Umbilical cord (tissue), 2 donors: ENCODE results near the genes LDHAL6A and SPTY2D1.

DNA sequence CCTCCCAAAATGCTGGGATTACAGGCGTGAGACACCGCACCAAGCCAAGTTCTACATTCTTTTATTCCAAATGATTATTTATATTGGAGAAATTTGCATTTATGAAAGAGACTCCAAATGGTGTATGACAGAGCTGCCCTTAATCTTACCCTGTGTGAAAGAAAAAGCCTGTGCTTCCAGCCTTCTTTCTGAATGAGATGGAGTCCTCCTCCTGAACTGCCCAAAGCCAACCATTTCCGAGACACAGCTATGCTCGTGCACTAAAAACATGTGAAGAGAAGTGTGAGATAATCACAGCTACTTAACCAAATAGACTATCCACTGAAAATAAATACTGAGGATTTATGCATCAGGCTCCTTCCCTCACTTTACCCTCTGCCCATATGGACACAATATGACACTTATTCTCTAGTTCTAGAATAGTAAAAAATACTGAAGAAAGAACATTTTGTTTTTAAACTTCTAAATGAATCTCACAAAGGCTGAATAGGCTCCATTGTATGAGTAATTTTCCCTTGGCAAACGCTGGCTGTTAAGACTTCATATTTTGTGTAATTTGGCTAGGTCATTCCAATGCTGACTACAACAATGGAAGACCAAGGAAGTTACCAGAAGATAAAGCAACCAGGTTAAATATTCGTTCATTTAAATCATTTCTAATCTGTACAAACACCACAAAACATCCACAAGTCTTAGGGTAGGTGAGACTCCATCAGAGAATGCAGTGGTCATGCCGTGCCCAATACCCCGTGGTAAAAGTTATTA is 10.0 kb downstream of the HPS5 start:
- RAMPAGE, long total RNA, result no peak

- RAMPAGE, long total RNA, result no peak
Observed at GRCh38 chr11:18321626-18321896, 379 bp downstream of the HPS5 start.

DNA sequence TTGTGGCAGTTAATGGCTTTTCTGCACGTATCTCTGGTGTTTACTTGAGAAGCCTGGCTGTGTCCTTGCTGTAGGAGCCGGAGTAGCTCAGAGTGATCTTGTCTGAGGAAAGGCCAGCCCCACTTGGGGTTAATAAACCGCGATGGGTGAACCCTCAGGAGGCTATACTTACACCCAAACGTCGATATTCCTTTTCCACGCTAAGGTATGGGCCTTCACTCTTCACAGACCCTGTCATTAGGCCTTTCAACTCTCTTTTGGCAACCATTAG is 2.0 kb downstream of the LDHA start:
- RAMPAGE, long total RNA, result no peak

GRCh38 chr11:18408439-18409248 is 3.5 kb upstream of the LDHC start:
- RAMPAGE, long total RNA, result no peak

DNA sequence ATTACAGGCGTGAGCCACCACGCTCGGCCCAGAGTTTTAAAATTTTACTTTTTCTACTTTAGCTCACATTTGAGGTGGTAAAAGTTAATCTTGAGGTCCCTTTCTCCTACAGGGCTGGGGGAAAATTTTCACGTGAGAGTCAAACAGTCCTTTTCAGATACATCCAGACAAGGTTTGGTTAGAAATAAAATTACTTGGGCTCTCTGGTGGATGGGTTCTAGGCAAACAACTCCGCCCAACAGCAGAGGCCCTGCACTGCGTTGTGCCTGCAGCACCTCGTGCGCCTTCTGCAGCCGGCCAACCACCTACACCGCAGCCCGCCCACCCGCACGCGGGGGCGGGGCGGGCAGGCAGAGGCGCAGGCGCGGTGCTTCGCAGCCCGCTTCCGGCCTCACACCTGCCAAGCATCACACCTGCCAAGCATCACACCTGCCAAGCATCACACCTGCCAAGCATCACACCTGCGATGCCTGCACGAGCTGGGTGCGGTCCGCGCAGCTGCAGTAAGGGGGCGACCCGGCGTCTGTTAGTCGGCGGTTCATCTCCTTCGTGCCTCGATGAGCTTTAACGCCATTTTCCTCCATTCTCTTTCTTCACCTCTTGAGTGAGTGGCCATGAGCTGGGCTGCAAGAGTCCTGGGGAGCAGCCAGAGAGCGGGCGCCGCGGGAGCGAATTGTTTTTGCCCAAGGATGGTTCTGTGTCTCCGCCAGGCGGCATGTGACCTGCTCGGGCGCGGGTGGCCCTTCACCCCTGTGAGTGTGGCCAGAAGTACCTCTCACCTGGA is at the start of gene LDHAL6A:
TSS of gene LDHAL6A (plus strand) at position 382 of the 784 bp plus-strand sequence.
- RAMPAGE, long total RNA, result no peak

DNA sequence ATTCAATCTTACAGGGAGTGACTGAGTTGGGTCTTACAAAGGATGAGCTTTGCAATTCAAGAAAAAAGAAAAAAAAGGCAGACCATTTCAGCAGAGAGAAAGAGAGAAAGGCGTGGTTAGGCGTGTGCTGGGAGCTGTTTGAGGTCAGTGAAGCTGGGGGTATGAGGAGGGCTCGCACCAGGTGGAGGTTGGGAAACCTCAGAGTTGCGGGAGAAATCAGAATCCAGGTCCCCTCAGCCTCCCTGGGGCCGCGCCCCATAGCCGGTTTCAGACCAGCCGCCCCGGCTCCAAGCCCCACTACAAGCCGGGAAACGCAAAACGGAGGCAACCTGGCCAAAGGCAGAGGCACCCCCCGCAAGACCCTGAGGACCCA is 333 bp downstream of the UEVLD start:
- RAMPAGE, long total RNA, result no peak

GRCh38 chr11:18633823-18634654 is at the start of gene SPTY2D1:
TSS of gene SPTY2D1 (minus strand) at chr11:18634342.
- RAMPAGE, long total RNA, result no peak

DNA sequence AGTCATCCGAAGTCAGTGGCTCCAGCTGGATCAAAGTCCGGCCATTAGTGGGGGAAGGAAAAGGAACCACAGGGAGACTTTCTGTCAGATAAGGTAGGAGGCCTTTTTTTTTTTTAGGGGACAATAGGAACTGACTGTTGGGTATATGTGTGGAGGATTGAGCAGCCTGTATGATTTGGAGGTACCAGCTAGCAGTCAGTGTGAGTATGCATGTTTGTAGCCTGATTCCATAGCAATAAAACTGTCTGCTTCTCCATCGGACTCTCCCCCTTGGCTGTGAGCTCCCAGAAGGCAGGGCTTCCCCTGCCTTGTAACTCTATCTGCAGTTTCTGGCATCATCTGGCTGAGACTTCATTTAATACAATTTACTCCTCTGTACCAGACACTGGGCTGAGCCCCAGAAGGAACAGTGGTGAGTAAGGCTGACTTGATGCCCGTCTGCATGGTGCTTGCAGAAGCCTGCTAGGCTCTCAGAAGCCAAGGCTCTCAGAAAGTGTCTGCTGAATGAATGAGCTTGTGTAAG is 5.7 kb downstream of the IGSF22 start:
- RAMPAGE, long total RNA, result no peak

GRCh38 chr11:19193860-19194407 is 7.8 kb downstream of the CSRP3 start:
- RAMPAGE, long total RNA, result no peak

- RAMPAGE, long total RNA, result no peak
Observed at GRCh38 chr11:19342216-19342508, 101.4 kb upstream of the E2F8 start.

- RAMPAGE, long total RNA, result no peak
Observed at GRCh38 chr11:19419050-19420221, 178.7 kb upstream of the E2F8 start.

DNA sequence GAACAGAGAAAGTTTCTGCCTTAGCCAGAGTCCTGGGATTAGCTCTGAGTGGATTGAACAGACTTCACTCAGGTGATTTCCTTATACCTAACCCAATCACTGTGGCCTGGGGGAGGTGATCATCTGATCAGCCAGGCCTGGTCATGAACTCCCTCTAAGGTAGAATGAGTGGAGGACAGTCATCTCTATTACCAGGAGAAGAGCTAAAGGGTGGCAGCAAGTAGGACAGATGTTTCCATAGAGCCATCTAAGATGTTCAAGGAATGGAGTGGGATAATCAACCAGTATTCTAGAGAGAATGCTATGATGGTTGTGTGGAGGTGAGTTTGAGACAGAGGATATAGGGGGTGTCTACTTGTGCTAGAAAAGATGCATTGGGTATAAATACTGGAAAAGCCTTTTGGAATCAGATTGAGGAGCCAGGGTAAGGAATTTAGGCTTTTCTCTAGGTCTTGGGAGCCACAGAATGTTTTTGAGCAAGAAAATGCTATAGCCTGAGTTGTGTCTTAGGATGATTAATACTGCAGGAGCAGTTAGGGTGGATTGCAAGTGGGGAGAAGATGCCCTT is 218.7 kb upstream of the E2F8 start:
- RAMPAGE, long total RNA, result no peak

- RAMPAGE, long total RNA, result no peak
Observed at GRCh38 chr11:19510199-19510834, 202.3 kb upstream of the NAV2 start.

- RAMPAGE, long total RNA, result no peak
Observed at GRCh38 chr11:19627755-19628820, 84.5 kb upstream of the NAV2 start.

DNA sequence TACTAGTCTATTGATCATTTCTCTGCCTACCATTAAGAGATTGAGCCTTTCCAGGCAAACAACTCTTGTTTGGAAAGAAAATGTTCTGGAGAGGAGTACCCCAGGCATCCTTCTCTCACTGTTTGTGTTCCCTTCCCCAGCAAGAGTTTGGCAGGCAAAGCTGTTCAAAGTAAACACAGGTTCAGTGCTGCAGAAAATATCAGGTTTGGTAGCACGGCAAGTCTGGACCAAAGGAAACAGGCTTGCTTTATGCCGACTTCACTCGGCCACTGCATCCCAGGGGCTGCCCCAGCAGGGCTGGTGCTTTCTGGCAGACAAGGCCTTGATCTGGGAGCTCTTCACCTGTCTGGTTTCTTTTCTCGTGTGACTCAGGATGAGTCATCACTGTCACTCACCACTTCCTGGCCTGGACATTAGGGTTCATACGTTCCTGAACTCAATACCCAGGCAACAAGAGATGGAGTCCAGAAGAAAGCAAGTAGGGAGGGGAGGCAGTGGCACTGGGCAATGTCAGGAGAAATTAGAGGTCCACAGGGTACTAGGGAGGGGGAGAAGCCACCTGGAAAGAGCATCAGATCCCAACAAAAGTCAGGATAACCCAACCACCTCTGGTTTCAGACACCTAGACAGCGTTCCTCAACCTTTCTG is 52.5 kb upstream of the NAV2 start:
- RAMPAGE, long total RNA, result no peak

DNA sequence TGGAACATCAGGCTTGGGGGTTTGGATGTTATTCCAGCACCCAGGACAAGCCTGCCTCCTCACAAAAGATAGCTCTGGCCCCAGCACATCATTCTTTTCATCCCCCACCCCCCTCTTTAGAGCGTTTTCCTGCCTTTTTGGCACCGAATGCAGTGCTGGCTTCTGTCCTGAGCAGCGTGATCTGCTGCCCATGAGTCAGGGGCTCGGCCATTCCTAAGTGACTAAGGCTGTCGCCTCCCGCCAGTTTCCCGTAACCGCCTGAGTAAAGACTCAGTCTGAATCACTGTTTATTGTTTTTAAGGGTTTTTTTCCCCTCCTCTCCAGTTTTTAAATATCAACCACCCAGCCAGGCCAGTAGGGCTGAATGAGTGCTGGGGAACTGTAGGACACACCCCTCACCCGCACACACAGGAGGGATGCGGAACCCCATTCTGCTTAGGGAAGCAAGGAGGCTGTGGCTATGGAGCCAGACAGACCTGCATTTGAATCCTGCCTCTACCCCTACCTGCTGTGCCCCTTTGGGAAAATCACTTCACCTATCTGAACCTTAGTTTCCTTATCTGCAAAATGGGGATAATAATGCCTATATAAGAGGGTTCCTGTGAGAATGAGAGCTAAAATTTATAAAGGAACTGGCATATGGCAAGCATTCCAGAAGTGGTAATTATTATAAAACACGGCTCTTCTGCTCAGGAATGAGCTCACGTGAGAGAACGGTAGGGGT is 32.4 kb upstream of the NAV2 start:
- RAMPAGE, long total RNA, result no peak

DNA sequence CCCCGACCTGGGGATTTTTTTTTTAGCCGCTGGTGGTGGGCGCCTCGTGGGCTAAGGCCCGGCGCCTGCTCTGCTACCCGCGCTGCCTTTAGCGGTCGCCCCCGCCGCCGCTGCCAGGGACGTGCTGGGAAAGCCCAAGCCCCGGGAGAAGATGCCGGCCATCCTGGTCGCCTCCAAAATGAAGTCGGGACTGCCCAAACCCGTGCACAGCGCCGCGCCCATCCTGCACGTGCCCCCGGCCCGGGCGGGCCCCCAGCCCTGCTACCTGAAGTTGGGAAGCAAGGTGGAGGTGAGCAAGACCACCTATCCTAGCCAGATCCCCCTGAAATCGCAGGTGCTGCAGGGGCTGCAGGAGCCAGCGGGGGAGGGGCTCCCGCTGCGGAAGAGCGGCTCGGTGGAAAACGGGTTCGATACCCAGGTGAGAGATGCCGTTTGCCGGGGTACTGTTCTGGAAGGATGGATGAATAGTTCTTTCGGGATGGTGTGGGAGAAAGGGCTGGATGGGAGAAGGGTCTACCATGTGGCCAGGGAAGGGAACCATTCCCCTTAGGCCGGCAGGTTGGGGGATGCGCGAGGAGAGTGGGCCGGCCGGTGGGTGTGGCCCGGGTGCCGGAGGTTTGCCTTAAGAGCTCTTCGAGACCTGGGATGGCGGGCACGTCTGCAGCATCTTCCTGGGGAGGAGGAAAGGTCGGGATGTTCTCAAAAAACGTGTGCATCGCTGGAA is 1.1 kb downstream of the NAV2 start:
- RAMPAGE, long total RNA, result no peak

DNA sequence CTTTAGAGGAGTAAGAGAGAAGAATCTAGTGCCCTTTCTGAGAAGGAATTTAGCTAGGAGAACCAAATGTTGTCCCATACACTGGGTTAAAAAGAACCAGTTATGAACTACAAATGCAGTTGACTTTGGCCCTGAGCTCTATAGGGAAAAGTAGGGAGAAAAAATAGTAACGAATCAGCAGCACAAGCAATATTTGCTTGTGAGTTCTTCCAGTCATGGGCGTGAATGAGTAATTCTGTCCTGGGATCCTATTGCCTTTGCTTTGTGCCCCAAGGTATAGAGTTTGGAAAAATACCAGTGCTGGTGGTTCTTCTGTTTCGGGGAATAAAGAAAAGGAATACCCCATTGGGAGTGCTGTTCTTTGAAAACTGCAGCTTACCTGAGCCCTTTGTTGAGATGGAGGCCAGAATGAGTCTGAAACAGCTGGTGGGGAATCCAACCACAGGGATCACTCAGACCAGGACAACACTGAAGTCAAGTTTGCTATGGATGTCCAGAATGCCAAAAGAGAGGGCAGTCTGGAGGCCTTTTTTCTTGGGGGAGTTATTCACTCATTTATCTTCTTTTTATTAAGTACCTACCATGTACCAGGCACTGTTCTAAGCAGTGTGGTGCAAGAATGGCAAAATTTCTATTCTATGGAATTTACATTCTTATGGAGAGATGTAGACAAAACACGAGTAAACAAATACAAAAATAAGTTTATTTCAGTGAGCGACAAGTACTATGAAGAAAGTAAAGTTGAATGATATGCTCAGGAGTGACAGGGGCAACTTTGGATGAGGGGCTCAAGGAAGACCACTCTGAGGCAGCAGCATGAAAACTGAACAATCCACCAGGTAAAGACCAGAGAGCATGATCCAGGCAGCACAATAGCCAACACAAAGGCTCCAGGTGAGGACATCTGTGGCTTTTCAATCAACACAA is 48.3 kb downstream of the NAV2 start:
- RAMPAGE, long total RNA, result no peak

DNA sequence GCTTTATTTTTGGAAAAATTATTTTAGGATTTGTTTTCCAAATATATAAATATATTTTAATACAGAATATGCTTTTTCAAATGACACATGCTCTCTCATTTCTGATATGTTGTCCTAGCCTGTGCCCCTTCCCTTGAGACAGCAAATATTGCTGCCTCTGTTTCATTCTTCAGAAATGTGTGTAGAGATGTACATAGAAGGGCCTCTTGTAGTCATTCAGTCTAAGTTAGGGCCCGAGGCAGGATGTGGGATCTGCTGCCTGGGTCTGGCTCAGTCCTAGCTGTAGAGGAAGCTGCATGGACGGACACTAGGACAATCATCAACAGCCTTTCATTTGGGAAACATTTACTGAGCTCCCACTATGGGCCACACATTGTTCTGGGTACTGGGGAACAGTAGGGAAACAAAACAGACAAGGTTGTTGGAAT is 62.5 kb downstream of the NAV2 start:
- RAMPAGE, long total RNA, result no peak

DNA sequence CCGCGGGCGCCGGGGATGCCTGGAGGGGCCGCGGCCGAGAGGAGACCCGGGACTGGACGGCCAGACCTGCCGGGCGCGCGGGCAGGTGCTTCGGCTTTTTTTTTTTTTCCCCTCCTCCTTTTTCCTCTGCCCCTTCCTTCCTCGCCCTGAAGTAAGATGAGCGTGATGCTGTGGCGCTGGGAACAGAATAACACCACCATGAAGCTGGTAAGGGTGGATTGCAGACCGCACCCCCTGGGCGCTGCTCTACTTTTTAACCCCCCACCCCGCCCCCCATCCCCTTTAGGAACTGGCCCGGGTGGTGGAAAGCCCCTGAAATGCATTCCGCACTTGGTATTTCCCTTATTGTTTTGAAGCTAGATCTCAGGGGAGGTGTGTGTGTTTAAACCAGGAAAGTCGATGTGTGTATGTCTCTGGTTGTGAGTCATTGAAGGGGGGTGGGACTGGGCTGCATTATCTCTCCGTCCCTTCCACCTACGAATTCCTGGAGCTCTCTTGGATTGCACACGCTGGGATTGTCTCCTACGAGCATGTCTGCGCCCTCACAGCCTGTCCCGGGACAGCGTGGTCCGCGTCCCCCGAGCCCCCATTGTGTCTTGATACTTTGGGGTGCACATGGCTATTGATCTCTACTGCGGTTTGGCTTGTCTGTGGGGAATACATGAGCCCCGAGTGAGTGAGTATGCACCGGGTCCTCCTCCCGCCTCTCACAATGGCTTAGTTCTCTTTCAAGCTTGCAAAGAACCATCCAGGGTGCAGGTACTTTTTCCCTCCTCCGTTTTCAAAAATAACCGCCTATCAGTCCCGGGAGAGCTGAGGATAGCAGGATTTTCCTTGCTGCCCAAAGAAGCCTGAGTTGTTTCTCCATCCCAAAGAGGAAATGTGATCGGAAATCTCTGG is 64.9 kb downstream of the NAV2 start:
- RAMPAGE, long total RNA, result no peak